ENCODE measurements around a stretch of chr21.

- PRO-cap: no peak
Measured at GRCh38 chr21:37555632-37556403, 189.2 kb downstream of the DYRK1A start.

- PRO-cap: no peak
Measured at GRCh38 chr21:37636344-37636862, 269.8 kb downstream of the DYRK1A start.

GRCh38 chr21:37644657-37645032, 271.6 kb downstream of the KCNJ6 start:
- PRO-cap: no peak

GRCh38 chr21:37704965-37705164, 211.4 kb downstream of the KCNJ6 start:
- PRO-cap: no peak

- PRO-cap: no peak
Measured at GRCh38 chr21:37753078-37753744, 163.0 kb downstream of the KCNJ6 start.

- PRO-cap: no peak
Measured at GRCh38 chr21:38227963-38228437, 28.8 kb upstream of the KCNJ15 start.

DNA sequence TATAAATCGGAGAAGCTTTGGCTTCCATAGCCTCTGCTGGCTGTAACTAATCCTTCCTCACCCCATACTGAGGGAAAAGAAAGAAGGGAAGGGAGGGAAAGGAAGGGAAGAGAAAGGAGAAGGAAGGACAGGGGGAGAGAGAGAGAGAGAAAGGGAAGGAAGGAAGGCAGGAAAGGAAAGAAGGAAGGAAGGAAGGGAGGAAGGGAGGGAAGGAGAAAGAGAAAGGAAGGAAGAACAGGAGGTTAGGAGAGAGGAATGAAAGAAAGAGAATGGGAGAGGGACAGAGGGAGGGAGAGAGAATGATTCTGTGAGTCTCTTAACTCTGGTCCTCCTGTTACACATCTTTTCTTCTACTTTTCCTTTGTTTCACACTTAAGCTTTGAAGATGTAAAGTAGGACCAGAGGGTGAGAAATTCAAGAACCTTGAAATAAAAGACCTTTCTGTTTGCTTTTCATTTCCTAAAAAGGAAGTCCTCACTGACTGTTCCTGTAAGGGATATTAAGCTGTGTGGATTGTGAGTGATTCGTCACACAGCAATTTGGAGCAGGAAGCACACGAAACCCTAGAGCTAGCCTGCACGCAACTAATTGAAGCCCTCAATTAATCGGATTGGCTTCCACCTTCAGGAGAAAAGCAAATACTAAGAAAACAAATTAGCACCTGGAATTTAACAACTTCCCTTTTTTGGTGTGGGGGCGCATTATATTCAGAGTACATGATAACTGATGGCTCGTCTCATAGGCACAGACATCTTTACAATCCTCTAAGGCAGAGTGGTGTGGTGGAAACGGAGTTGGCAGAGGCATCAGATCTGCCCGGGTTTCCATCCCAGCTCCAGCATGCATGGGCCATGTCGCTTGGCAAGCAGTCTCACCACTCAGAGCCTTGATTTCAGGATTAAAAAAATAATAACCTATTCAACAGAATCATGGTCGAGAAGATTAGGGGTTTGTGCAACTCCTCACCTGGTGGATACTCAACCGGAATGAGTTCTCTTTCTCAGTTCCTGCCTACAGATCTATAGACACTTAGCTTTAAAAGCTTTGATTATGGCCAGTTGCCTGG, 95.1 kb downstream of the KCNJ15 start:
- PRO-cap: no peak

- PRO-cap: no peak
Measured at GRCh38 chr21:38809921-38810372, 4.2 kb downstream of the ETS2 start.

- PRO-cap: no peak
Measured at GRCh38 chr21:38814561-38815181, 8.9 kb downstream of the ETS2 start.

GRCh38 chr21:38820287-38821201, 14.8 kb downstream of the ETS2 start:
- PRO-cap: no peak

DNA sequence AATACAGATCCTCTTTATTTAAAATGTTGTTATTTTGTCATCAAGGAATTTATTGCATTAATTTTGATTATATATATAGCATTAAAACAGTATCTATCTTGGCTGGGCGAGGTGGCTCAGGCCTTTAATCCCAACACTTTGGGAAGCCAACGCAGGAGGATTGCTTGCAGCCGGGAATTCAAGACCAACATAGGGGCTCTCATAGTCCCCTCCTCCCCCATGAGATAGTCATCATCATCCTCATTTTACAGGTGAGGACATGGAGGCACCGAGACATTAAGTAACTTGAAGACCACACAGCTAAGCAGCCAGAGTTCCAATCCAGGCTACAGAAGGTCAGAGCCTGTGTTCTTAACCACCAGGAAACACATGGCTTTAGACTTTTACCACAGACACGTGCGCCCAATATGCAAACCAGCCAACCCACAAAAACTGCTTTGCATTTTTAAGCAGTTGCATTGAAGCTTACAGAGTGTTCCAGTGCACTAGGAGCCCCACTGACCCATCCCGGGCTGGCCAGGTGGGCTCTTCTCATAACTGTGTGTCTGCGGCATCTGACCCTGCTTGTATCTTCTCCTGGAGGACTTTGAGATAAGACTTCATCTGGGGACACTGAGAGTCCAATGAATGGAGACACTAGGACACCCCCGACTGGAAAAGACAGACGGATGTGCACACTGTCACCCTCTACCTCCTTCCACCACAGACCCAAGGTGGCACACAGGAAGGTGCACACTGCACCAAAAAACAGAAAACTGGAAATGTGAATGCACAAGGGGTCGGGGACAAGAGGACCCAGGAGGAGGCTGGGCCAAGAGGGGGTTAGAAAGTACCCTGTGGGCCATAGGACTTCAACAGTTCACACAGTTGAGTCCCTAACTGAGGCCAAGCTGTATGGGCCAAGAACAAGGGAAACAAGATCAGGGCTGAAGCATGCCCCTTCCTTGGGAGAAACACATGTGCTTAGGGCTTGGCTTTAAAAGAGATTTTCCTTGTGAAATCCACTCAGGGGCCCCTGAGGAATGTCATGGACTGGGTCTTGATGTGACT, 56.4 kb downstream of the ETS2 start:
- PRO-cap: no peak

GRCh38 chr21:38993476-38993926, 187.8 kb downstream of the ETS2 start:
- PRO-cap: unidirectional peak, plus-strand start at chr21:38993776

DNA sequence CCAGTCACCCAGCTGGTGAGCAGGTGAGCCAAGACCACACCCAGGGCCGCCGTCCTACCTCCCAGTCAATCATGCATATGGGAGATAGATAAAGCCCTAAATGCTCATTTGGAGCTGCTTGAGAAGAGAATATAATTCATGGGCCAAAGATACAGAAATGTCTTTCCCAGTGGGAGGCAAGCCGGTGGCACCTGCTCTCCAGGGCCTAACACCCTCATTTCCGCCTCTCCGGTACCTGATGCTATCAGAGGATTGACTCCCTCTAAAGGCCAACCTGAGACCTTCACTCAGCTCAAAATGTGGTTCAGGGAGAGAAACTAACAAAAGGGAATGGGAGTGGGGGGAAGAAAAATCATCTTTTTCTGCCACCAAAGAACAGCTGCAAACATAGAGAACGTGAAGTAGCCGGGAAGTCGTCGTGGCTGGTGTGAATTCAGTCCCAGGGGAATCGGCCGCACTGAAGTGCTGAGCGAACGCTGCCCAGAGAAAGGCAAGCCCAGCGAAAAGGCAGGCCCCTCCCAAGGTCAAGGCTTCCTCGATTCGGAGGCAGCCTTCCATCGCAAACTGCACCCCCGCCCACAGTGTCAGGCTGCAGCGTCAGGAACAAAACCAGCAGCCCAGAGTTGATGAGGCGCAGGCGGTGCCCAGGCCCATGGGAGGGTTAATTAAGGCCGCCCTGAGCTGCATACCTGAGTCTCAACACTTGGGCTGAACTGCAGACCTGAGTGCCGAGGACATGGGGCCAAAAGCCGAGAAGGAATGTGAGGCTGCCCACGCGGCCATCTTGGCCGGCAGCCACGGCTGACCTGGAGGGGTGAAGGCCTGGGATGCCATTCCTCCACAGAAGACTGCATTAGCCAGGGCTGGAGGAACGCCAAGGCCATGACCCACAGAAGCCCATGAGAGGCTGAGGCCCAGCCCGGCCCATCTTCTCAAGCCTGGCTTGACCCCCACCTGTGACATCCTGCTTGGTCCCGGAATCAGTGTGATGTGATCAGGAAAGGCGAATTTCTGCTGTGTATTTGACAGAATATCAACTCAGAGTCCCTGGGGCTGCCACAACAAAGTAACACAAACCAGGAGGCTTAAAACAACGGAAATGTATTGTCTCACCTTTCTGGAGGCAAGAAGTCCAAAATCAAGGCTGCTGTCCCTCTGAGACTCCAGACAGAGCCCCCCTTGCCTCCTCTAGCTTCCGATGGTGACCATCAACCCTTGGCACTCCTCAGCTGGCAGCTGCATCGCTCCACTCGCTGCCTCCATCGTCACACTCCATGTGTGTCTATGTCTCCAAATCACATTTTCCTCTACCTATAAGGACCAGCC, 160.0 kb downstream of the PSMG1 start:
- PRO-cap: no peak

DNA sequence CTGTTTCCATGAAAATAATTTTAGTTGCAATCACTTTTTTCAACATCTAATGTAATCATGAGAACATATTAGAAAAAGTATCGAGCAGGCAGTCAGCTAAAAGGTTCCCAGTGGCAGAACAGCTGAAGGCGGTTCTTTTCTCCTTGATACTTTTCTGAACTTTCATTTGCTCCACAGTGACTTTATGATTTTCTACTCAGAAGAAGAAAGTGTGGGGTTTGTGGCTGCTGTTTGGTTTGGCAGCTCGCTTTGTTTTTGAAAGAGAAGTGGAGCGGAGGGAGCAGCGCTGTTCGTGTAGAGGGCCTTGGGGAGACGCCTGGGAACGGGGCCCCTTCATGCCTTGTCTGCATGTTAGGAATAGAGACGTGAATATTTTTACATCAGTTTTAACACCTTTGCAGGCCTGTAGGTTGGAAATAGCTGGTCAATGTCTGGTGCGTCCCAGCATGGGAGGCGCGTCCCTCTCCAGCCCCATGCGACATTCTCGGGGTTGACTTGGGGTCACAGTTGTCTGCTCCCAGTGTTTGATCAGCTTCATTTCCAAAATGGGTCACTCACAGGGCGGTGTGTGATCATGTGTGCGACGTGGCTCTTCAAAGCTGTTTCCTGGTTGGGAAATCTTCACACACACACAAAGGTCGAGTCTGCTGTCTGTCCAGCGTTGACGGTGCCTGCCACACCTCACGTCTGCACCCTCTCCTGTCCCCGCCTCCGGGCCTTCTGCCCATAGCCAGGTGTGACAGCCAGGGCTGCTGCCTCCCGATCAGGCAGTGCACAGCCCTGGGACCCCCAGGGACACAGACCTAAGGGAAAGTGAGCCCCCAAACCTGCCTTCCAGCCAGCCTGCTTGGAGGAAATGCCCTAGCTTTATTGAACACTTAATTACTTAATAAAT, 149.3 kb downstream of the PSMG1 start:
- PRO-cap: no peak

DNA sequence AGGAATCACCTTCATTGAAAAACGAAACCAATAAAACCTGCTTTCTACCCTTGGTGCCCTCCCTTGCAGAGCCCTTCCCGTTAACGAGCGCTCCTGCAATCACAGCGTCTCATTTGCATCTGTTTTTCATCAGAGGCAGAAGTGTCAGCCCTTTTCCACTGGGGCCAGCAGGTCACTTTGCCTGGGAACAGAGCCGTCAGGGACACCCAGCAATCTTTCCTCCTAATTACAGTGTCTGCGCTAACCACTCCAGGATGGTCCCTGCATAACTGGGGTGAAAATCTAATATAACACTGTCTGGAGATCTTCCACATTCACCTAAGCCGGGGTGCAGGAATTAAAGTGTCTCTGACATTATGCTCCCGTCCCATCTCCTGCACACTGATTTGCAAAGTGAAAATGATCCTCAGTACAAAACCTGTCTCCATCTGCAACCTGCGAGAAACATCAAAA, 85.2 kb downstream of the PSMG1 start:
- PRO-cap: no peak

GRCh38 chr21:39183689-39184534, 661 bp upstream of the PSMG1 start:
- PRO-cap: bidirectional peak, plus-strand start at chr21:39183936, minus-strand start at chr21:39183819; bidirectional peak, plus-strand start at chr21:39184013, minus-strand start at chr21:39184010

GRCh38 chr21:39258371-39259111, 54.9 kb downstream of the BRWD1 start:
- PRO-cap: no peak

DNA sequence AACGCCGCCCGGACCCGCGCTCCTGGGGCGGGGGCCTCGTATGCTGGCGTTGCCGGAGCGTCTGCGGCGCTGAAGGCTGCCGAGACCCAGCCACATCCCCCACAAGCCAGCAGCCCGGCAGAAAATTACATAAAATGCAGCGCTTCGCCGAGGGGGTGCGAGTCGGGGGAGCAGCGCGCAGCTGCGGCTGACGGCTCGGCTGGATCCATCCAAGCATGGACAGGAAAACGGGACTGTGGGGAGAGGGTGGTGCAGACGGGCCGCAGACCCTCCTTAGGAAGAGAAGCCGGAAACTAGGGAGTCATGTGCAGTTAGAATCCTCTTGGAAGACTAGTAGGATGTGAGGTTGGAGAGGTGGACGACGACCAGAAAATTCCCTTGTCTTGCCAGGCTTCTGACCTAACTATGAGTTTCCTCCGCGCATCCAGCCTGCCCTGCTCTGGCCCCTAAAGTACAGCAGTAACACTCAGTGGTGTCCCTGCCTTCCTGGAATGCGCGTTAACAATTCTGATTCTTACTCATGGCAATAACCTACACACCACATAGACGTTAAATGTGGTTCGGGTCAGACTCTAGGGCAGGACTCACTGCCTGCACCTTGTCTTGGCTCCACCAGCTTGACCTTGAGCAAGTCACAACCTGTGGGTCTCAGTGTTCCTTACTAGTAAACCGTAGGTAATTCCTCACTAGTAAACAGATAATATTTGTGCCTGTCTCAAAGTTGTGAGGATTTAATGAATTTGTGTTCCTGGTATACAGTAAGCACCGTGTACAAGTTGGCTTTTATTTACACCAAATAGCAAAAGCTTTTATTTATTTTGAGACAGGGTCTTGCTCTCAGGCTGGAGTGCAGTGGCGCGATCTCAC, 1.0 kb upstream of the BRWD1 start:
- PRO-cap: no peak

DNA sequence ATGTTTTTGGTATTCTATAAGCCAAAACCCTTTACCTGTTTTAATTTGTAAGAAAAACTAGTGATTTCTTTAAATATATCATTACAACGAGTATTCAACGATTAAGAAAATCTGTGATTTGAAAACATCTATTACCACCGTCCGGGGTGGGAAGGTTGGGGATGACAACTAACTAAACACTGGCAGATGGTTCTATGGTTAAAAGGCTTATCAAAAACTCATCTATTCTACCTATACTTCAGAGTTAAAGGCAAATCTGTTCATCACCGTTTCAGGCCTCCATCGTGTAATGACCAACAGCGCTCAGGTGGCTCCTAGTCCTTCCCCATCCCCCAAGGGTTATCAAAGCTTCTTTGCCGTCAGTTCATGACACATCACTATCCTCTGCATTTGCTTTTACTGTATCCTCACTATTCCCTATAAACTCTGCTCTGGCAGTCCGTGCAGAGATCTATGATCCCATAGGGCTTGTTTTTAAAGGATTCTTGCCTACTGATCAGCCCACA, 8.3 kb downstream of the HMGN1 start:
- PRO-cap: no peak

GRCh38 chr21:39670080-39670795, 57.5 kb downstream of the B3GALT5 start:
- PRO-cap: no peak